Tibial artery (tissue), 1 donor: ENCODE data around the gene EEPD1.

DNA sequence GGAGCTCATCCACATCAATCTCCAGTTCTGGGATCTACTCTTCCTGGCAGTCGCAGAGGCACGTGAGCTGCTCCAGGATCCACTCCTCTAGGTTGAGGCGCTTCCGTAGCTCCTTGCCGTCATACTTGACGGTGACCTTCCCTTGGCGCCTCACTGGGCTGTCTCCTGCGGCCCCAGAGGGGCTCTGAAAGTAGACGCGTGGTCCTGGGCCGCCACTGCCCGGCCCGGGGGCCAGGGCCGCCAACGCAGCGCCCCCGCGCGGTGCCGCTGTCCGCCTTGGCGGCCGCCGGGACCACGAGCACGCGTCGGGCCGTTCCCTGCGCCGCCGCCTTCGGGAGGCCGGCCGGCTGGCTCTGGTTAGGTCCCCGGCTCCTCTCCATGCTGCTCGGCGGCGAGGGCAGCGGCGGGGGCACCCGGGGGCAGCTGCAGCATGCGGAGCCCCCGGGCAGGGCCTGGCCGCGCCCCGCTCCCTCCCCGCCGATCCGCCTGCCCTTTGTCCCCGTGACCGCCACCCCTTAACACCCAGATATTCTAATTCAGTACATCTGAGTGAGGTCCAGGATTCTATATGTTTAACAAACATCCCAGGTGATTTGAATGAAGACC is 170.5 kb downstream of the SEPTIN7 start:
- PRO-cap, result no peak

GRCh38 chr7:36047943-36048307 is 105.1 kb upstream of the EEPD1 start:
- PRO-cap, result no peak

GRCh38 chr7:36115395-36115929 is 37.6 kb upstream of the EEPD1 start:
- PRO-cap, result no peak

DNA sequence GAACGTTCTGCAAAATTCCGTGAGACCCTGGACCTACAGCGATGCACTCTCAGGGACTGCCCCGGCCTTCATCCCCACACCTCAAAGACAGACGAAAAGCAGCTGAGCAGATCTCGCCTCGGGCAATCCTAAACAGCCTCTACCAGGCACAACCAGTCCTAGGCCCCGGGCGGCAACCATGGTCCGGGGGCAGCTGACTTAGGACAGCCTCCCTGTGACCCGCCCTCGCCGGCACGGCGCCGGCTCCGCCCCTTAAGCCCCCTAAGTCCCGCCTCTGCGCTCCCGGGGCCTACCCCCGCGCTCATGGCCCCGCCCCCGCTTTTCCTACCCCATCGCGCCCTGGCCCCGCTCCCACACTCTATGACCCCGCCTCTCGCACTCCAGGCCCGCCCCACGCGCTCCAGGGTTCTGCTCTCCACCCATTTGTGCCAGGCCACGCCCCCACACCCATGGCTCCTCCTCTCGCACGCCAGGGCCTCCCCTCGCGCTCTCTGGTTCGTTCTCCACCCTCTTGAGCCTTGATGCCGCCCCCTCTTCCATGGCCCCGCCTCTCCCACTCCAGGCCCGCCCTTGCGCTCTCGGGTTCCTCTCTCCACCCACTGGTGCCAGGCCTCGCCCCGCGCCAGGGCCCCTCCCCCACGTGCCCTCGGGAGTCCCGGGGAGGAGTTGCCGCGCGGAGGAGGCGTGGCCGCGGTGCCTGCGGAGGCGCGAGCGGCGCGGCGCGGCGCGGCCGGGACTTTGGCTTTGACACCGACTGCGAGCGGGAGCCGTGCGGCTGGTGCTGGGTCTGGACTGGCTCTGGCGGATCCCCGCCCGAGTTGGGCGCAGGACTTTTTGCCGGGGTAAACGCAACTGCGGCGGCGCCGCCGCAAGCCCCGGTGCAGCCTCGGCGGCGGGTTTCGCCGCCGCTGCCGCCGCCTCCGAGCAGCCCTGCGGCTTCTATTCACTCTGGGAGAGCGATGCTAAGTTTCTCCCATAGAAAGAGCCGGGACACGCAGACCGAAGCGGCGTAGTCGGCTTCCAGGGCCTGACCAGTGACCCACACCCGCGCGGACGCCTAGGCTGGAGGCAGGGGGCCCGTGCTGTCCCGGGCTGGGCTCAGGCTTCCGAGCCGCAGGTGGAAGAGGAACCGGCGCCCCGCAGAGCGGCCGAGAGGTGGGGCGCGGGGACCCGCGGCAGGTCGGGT is at the start of gene EEPD1:
TSS of gene EEPD1 (plus strand) at position 735 of the 1,186 bp plus-strand sequence.
- PRO-cap, result unidirectional peak, minus-strand start at position 130 of the sequence; unidirectional peak, minus-strand start at position 247 of the sequence; unidirectional peak, plus-strand start at position 747 of the sequence

DNA sequence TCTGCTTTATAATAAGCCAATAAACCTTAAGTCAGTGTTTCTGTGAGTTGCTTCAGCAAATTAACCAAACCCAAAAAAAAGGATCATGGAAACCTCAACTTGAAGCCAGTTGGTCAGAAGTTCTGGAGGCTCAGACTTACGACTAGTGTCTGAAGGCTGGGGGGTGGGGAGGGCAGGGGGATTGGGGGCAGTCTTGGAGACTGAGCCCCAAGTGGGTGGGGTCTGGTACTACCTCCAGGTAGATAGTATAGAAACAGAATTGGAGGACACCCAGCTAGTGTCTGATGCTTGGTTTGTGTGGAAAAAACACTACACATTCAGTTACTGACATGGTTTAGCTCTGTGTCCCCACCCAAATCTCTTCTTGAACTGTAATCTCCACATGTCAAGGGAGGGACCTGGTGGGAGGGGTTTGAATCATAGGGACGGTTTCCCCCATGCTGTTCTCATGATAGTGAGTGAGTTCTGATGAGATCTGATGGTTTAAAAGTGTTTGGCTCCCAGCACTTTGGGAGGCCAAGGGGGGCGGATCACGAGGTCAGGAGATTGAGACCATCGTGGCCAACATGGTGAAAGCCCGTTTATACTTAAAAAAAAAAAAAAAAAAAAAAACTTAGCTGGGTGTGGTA is 19.8 kb downstream of the EEPD1 start:
- PRO-cap, result no peak

- PRO-cap, result no peak
Measured at GRCh38 chr7:36190680-36191232, 37.7 kb downstream of the EEPD1 start.

DNA sequence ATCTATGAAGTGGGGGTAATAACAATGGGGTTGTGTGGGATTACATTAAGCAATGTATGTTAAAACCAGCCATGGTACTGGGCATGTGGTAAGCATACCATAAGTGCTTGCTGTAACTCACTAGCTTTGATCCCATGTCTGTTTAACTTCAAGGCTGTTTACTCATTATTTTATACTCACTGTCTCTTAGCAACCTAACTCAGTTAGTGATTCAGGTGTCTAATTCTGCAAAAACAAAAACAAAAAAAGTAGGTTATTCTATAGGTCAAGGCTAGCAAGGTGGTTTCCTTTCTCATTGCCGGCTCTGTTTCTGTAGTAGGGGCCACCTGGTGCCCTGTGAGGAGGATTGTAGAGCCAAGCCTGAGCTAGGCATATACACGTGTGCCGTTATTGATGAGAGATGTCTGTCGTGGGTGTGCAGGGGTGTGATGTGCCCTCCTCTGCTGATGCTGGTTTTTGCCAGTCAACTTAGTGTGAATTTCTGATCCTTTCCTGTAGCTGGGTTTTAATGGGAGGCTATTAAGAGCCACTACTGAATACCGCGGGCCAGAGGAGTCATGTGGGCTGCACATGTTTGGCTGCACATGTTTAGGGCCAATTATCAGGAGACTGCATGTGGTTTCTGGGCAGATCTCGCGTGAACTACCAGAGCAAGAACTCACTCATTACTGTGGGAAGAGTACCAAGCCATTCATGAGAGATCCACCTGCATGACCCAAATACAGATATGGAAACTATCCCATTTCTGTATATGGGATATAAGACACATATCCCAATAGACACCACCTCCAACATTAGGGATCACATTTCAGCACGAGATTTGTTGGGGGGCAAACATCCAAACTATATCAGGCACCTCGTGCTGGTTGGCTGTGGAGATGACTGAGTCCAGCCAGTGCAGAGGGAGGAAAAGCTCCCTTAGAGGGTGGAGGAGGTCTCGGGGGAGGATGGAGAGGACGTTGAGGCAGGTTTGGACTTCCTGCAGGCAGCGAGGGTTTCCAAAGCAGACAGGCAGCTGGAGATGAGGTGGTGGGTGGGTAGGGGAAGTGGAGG is 56.3 kb downstream of the EEPD1 start:
- PRO-cap, result no peak

- PRO-cap, result no peak
Measured at GRCh38 chr7:36533811-36534297, 144.2 kb downstream of the ANLN start.

DNA sequence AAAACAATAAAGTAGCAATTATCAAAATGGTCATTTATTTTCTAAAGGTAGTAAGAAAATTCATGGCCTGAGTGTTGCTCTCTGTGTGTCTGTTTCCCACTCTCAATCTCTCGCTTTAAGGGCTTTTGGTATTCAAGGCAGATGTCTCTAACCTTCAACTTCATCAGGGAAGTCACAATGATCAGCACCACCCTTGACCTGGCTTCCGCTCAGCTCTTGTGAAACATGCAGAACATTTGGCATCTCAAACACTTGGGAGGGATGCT is 129.9 kb downstream of the AOAH start:
- PRO-cap, result no peak

GRCh38 chr7:36726353-36726703 is 2.0 kb upstream of the AOAH start:
- PRO-cap, result no peak

DNA sequence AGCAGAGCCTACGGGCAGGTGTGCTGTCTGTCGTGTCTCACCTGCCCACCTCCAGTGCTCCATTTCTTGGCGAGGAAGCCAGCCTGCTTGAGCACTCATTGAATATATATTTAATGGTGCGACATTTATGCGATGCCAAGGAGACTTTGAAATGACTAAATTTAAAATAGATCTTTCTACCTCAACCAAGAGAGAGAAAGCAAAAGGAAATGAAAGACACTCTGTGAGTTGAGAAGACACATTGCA is 53.5 kb upstream of the AOAH start:
- PRO-cap, result no peak

DNA sequence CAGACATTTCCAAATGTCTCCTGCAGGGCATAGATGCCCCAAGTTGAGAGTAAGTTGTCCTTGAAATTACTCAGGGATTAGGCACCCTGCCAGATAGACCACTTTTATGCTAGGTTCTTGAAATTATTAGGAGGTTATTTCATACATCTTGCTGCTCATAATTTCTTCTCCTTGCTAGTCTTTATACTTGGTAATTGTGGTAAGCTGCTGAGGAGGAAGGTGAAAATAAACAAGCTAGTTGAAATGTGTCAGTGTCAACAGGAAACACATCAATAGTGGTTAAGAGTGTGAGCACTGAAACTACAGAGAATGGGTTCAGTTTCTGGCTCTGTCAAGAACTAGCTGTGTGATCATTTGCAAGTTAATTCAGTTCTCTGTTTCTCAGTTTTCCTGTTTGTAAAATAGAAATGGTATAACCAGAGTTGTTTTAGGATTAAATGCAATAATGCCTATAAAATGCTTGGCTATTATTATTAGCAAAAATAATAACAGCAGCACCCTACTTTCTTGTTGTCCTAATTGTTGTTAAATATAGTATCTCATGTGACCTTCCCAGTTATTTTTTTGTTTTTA is 63.8 kb upstream of the AOAH start:
- PRO-cap, result no peak

- PRO-cap, result no peak
Measured at GRCh38 chr7:36790205-36790779, 66.0 kb upstream of the AOAH start.

GRCh38 chr7:36855232-36855895 is 131.1 kb upstream of the AOAH start:
- PRO-cap, result no peak

DNA sequence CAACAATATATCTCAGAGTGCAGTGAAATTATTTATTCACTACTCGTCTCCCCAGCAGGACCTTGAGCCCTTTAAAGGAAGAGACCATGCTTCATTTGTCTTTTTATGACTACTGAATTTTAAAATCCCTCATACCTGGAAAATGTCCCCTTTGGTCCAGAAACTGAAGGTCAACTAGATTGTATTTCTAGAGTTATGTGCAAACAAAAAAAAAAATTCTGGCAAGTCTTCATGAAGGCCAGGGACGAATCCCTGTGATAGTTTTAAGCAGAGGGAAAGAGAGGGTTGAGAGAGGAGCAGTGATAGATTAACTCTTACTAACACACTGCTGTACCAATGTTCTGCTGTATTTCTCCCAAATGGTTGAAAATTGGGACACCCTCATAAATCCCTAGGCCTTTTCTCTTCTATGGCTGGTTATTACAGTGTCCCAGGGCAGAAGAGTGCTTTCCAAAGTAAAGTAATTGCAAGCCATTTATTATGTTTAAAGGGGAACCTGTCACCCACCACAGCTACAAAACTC is 182.7 kb upstream of the AOAH start:
- PRO-cap, result no peak

- PRO-cap, result no peak
Measured at GRCh38 chr7:37052606-37053132, 328.4 kb upstream of the AOAH start.

DNA sequence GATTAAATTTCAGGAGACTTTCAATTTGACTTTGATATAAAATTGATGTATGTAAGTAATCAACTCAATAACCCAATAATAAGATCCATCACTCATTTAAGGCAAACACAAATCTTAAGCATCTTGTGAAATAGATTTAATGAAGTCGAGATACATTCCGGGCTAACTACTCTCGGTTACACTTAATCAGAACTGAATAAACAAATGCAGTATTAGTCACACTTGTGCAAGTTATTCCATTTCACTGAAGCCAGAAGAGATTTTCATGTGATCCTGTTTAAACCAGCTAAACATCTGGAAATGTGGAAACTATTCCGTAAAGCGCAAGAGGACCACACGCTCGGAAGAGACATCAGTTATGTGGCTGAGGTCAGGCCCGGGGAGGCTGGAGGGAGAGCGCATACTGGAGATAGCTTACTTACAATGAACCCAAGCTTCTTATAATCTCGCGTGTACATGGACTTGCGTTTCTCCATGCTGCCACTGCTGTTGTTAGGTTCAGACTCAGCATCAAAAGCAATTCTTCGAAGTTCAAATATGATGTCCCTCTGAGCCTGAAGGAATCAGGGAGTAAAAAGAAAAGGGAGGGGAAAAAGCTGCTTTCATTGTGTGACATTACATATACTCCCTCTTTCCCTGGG is 237.6 kb downstream of the ELMO1 start:
- PRO-cap, result no peak

DNA sequence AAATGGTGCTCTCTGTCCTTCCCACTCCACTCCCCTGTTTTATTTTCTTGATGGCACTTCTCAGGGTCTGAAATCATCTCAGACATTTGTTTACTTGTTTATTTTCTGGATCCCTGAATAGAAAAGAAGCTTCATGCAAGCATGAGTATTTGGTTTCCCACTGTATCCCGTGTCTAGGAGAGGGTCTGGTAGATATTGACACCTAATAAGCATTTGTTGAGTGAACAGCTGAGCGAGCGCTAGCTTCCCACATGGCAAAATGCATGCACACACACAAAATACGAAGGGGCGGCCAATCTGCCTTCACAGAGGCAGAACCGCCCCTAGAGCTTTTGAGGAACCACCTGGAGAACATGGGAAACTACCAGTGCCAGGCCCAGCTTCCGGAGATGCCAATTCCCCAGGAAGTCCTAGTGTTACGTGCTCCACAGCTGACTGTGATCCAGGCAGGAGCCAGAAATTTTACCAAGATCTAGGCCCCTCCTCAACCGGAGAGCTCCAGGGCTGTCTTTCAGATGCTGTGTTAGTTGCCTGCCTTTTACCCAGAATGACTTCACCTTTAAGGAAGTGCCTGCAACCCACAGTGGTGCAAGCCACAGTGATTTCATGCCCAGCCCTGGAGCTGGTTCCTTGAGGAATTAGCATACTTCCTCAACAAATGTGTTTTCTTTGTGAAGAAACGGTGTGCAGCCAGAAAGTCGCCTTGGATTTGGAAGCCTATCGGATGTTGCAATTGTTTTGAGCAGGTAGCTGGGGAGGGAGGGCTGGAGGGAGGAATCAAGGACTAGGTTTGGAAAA is 63.0 kb downstream of the ELMO1 start:
- PRO-cap, result no peak

GRCh38 chr7:37449549-37449930 is 876 bp upstream of the ELMO1 start:
- PRO-cap, result no peak

- PRO-cap, result no peak
Measured at GRCh38 chr7:37570109-37570494, 113.5 kb upstream of the GPR141 start.